Daoy (cell line): ENCODE measurements around the gene EVI2B.

GRCh38 chr17:31313880-31314566 lies at the start of gene EVI2B:
TSS of gene EVI2B (minus strand) at chr17:31314054.
- RAMPAGE, long total RNA = no peak

DNA sequence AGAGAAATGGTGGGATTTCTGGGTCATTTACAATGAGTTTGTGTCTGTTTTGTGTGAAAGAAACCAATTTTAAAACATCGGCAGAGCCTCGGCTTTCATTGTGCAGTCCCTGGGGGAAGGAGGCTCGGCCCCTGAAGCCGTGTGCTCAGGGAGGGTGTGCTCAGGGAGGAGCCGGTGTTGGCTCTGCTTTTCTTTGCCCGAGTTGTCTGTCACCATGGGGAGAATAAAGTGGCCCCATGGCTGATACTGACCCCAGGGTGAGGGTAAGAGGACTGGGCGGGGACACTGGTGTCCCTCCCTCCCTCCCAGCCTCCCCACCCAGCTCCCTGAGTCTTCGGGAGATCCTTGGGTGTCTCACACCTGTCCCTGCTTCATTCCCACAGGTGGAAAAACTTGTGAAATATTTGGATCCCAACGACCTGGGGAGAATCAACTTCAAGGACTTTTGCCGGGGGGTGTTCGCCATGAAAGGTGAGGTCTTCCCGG lies 40.0 kb downstream of the RAB11FIP4 start:
- RAMPAGE, long total RNA = no peak

GRCh38 chr17:31457175-31458062 lies 65.9 kb downstream of the RAB11FIP4 start:
- RAMPAGE, long total RNA = no peak

DNA sequence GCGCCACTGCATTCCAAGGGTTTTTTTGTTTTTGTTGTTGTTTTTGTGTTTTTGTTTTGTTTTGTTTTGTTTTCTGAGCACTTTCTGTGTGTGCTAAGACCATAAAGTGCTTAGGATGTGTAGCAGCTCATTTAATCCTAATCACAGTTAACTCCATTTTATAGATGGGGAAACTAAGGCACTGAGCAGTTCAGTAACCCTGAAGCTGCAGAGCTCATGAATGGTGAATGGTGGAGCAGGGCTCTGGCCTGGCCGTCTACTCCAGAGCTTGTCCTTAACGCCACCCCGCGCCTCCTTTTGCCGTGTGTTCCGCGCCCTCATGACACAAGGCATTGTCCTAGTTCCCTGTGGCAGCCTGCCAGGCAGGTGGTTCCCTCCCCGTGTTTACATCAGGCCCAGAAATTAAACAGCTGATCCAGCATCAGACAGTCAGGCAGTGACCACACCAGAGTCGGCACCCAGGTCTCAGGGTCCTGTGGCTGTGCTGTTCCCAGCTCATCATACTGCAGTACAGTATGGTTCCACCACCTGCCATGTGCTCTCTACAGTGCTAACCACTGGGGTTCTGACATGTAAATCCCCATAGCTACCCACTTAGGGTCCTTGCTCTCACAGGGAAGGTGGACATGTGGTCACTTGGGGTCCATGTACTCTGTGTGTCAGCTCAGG lies 119.6 kb downstream of the RAB11FIP4 start:
- RAMPAGE, long total RNA = no peak

DNA sequence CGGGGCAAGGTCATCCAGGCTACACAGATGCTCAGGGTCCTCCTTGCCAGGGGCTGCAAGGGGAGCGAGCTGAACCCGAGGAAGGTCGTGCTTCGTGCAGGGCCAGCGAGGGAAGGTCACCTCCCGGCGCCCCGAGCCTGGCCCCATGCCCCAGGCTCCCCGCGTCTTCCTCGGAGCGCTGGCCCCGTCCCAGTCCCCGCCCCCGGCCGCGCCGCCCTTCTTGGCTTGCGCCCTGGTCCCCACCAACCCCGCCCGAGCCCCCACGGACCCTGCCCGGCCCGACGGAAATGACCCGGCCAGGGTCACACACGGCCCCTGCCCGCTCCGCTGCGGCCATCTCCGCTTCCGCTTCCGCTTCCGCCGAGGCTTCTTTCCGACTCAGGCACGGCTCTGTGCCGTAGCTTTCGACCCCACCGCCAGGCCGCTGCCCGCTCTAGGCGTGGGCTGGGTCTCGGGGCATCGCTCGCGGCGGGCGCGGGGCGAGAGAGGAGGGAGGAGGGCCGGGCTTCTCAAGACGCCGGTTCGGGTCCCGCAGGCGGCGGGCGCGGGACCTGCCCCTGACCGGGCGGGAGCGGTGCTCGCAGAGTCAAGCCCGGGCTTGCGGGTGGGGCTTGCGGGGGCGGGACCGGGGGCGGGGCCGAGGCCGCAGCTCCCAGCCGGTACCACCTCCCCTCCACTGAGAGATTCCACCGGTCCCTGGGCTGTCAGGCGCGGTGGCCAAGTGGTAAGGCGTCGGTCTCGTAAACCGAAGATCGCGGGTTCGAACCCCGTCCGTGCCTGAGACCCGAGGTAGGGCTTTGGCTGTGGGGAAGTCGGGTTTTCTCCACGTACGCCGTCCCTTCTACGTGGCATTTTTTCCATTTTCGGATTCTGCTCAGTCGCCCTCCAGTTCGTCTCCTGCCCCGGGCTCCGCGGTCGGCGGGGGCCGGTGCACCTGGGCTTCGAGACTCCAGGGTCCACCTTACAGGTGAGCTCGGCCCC lies 158.2 kb downstream of the RAB11FIP4 start:
- RAMPAGE, long total RNA = no peak

- RAMPAGE, long total RNA = no peak
Measured at GRCh38 chr17:31561266-31562482, 170.2 kb downstream of the RAB11FIP4 start.

DNA sequence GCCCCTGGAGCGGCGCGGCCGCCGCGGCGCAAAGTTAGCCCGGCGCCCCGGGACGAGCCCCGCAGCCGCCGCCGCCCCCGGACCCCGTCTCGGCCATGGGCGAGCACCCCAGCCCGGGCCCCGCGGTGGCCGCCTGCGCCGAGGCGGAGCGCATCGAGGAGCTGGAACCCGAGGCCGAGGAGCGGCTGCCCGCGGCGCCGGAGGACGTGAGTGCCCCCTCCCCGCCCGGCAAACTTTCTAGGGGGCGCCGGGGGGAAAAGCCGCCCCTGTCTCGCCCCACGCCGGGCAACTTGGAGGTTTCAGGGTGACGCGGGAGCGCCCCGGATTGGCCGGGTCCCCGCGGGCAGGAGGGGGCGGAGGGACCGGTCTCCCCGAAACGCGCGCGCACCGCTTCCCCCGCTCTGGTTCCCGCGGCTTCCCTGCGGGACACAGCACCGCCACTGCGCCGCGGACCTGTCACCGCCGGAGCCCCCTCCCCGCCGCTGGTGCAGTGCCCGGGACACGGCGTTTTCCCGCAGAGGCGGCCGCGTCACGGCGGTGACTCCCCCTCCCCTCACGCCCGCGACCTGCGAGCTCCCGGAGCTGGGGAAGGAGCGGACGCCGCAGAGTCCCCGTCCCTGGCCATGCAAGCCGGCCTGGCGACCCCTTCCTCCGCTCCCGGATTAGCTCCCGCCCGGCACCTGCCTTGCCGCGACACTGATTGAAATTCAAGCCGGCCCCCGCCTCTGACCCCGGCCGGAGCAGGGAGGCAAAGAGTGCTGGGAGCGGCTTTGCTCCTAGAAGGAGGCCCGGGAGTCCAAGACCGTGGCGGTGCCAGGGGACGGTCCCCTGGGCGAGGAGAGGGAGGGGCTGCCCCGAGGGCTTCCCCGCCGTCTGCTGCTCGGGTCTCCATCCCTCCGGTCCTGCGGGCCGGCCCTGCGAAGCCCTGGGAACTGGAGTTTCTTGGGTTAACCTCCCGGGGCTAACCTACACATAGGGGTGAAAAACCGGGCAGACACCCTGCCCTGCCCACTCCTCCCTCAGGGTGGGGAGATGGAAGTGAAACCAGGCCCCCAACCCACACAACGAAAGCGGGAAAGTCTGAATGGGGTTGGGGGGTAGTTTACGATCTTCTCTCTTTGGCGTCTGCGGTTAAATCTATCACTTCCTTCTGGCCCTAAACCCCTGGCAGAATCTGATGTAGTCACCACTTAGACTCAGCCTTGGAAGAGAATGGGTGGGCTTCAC lies 876 bp downstream of the RHBDL3 start:
- RAMPAGE, long total RNA = no peak

- RAMPAGE, long total RNA = no peak
Measured at GRCh38 chr17:32275052-32275626, 9.5 kb downstream of the RHBDL3 start.

DNA sequence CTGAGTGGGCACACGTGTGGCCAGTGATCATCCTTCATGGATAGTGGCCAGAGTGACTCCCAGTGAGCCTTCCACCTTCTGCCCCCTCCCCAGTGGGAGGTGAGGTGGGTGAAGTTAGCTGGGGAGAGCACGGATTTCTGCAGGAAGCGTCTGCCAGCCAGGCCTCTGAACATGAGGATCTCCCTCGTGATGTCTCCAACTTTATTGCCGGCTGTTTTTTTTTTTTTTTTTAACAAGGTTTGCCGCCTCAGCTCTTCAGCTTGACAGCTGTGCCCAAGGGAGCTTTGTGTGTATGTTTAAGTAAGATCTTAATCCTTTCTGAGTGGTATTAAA lies 33.2 kb downstream of the RHBDL3 start:
- RAMPAGE, long total RNA = no peak

DNA sequence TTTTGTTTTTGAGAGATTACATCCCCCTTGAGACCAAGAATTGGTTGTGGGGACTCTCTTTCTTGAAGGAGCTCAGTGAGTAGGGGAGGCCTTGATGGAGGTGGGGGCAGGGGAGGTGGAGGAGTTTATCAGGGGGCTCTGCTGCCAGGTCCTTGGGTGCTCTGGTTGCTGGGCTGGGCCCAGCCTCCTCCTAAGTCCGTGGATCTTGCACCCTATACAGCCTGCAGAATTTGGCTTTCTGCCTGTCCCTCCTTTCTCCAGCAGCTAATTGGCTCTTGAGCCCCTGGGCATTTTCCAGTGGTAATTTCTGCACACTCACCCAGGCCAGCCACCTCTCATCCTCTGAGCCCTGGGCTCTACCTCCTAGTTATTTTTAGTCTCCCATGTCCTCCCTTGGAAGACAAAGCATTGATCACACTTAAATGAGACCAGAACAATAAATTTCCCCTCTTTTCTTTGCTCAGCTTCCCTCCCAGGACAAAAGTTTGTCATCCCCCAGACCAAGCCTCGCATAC lies 38.1 kb downstream of the RHBDL3 start:
- RAMPAGE, long total RNA = no peak

GRCh38 chr17:32494213-32495194 lies 7.7 kb downstream of the CDK5R1 start:
- RAMPAGE, long total RNA = no peak

- RAMPAGE, long total RNA = no peak
Measured at GRCh38 chr17:32621135-32622340, 134.7 kb downstream of the CDK5R1 start.

- RAMPAGE, long total RNA = no peak
Measured at GRCh38 chr17:32792078-32792699, 84.7 kb downstream of the MYO1D start.

- RAMPAGE, long total RNA = no peak
Measured at GRCh38 chr17:32835173-32835842, 41.6 kb downstream of the MYO1D start.

- RAMPAGE, long total RNA = no peak
Measured at GRCh38 chr17:33290873-33292052, 1.8 kb downstream of the ASIC2 start.

DNA sequence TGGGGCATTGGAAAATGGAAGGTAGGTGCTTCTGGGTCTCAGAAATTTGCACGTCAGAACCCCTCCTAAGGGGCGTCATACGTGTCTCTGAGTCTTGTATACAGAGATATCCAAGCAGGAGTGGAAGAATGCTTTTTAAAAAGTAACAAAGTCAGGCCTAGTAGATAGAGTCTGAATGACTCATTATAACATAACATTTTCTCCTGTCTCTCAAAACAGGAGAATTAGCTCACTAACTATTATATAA lies 86.2 kb upstream of the CCL2 start:
- RAMPAGE, long total RNA = no peak

DNA sequence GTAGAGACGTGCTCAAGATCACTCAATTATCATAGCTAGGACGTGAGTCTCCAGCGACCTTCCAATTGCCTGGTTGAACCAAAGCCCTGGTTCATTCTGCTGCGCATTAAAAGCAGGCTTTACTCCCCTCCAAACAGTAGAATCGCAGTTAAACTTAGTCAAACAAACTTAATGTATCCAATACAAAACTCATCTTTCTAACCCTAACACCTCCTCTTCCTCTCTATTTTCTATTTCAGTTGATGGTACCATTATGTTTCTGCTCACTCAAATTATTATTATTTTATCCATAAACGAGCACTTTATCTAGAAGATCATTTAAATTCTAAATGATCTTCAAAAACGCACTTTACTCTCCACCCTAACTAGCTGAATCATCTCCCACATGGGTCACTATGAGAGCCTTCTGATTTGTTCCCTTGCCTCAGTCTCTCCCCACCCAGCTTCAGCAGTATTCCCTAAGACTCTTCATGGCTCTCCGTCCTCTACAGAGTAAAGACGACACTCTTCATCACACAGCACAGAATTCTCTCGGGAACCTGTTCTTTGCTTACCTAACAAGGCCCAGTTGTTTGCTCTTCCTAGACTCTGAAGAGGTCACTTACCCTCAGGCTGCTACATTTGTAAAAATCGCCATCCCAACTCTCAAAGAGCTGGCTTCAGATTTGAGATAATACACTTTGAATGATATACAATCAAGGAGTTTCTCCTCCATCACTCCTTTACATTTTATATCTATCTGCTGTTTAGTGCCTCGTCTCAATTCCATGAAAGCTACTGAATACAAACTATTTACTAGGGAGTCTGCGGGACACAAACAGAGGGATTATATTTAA lies 729 bp upstream of the LIG3 start:
- RAMPAGE, long total RNA = no peak

GRCh38 chr17:35019109-35019308 lies 38.7 kb downstream of the LIG3 start:
- RAMPAGE, long total RNA = no peak

GRCh38 chr17:35021470-35022173 lies 41.3 kb downstream of the LIG3 start:
- RAMPAGE, long total RNA = no peak

DNA sequence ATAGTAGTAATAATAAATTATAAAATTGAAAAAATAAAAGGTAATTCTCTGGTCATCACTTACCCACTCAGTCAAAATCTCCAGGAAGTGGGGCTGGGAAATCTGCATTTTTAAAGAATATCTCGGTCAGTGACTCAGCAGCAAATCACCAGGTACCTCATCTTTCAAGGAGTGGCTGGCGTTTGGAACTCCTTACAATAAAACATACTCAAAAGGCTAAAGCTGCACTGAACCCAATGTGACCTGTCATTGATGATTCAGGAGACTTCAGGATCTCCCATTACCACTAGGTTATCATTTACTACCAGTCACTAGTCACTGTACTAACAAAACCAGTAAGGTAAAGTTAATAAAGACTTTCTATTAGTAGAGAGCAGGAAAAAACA lies 21.5 kb upstream of the RFFL start:
- RAMPAGE, long total RNA = no peak